ENCODE results near the gene CORT.

DNA sequence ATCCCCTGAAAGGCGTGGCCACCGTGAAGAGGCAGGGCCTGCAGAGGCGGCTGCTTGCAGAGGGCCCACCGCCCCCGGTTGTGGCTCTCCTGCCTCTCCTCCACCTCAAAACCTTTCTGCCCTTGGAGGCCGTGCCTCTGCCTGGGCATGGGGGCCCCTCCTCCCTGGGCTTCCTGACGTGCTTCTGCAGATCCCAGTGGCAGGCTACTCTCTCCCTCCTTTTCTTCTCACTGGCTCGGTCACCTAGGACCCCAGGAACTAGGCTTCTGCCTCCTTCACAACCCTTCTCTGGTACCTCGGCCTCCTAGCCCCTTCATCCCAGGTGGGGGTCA lies 16.2 kb downstream of the CLSTN1 start:
- RRBS = no CpG with 5 or more reads among the region's 9 CpGs

DNA sequence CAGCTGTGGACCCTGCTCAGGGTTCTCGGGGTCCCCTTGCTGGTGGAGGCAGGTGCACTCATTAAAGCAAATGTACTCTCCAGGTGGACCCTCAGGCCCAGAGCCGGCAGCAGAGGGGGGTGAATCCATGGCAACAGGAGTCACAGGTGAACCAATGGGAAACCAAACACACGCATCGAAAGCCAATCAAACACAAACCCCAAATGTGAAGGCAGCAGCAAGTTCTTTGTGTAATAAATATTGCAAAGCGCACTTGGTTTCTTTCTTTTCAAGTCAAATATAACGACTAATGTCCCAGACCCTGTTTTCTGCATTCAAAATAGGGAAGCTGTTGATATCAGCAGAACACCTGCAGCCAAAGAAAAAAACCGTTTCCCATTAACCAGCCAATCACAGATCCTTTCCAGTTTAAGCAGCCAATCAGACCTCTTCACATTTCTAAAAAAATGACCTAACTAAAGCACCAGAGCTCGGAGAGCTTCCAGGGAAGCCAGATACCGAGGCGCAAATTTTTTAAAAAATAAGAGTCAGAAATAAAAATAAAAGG lies 26.2 kb upstream of the CLSTN1 start:
- RRBS = no CpG with 5 or more reads among the region's 10 CpGs

- RRBS = 9% methylated on average over 7 of the region's 16 CpGs
Measured at GRCh38 chr1:9874882-9875437, 35.1 kb downstream of the CTNNBIP1 start.

DNA sequence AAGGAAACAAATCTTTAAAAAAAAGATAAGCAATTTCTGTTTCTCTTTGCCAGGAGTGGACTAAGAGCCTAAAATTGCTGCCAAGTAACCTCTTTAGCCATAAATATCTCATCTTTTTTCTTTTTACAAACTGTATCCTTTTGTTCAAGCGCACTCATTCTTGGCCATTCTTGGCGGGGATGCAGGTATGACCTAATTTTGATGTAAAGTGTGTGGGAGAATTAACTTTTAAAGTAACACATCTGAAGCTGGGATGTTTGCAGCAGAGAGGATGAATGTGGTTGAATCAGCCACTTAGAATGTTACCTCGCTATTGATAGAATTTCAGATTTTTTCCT lies 13.4 kb upstream of the KIF1B start:
- RRBS = no CpG with 5 or more reads among the region's 3 CpGs

GRCh38 chr1:10253399-10254321 lies 43.3 kb downstream of the KIF1B start:
- RRBS = no CpG with 5 or more reads among the region's 5 CpGs

- RRBS = no CpG with 5 or more reads among the region's 5 CpGs
Measured at GRCh38 chr1:10296271-10296810, 86.0 kb downstream of the KIF1B start.

DNA sequence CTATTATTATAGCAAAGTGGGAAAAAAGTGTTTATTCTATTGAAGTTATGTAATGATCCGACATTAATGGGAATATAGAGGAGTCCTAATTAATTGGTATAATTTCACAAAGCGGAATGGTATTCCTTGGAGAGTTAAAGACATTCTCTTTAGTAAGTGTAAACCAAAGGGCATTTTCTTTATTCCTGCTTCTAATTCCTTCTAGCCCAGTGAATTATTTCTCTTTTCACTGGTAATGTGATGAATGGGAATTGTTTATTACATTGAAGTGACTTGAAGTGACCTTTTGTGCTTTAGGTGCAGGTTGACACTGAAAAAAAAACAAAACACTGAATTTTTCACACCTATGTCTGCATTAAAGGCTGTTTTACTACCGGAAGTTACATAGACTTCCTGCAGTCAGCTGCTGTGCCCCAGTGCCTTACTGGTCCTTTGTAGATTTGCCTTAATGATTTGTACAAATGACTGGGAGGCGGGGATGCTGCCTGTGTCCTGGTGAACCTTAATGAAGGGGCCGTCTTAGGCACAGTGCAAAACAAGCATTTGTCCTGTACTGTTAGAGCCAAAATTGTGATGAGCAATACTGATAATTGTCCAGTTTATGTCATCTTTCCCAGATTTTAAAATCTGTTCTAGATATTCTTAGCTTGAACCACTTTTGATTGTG lies 91.0 kb upstream of the PGD start:
- RRBS = no CpG with 5 or more reads among the region's 5 CpGs

DNA sequence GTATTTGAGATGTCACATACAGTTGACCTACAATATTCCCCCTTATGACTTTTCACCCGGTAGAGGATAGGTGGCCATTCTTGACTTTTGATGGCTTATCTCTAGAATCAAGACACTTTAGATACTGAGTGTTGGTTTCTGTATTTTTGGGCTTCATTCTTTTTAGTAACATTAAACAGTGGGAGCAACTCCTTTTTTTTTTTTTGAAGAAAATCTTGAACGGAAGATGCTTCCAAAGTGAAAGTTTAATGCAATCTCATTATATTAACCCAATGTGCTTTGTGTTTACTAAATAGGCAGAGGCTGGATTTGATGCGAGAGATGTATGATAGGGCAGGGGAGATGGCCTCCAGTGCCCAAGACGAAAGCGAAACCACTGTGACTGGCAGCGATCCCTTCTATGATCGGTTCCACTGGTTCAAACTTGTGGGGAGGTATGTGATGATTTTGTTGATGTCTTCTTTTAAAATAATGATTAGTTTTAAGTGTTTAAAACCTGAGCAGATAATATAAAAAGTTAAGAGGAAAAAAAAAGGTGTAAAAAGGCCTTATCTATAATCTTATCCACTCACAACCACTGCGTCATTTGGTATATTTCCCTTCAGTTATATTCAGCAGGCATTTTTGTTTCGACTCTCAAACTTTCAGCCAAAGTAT lies 74.3 kb upstream of the PGD start:
- RRBS = no CpG with 5 or more reads among the region's 9 CpGs

DNA sequence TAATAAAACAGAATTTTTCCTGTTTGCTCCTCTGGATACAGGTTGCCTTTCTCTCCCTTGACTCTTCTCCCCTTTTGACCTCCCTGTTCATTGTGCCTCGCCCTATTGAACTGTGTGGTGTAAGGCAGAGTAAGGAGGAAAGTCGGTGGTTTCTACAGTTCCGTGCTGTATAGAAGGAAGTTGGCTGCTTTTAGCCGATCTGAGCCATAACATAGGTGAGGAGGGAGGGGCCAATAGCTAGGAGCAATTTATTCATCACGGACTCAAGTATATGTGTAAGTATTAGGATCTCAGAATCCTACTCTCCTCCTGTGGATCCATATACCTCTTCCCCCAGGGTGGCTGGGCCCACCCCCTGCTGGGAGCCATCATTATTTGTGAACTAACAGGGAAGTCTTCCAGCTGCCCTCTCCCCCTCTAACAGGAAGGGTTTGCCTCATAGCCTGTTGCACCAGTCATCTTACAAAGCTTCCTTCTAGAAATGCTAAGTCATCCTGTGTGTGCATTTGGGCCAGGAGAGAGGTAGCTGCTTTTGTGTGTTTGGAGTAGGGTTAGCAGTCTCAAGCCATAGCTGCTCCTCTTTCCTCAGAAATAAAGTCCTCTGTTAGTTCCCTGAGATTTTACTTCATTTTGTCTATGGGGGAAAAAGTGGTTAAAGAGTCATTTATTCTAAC lies 15.0 kb upstream of the CENPS start:
- RRBS = no CpG with 5 or more reads among the region's 5 CpGs

DNA sequence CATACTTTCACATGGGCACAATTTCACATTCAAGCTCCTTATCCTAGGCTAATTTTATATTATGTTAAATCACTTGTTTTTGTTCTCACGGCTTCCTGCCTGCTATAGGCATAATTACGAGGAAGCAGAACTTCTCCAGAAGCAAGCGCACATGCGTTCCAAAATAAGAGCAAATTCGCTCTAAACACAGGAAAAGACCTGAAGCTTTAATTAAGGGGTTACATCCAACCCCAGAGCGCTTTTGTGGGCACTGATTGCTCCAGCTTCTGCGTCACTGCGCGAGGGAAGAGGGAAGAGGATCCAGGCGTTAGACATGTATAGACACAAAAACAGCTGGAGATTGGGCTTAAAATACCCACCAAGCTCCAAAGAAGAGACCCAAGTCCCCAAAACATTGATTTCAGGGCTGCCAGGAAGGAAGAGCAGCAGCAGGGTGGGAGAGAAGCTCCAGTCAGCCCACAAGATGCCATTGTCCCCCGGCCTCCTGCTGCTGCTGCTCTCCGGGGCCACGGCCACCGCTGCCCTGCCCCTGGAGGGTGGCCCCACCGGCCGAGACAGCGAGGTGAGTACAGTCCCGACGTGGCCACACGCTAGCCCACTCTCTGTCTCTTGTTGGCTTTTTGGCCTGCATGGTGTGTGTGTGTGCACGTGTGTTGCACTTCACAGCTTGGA lies at the start of gene CORT:
TSS of gene CORT (plus strand) at position 271 of the 672 bp plus-strand sequence.
- RRBS = 94% methylated on average over 3 of the region's 21 CpGs

DNA sequence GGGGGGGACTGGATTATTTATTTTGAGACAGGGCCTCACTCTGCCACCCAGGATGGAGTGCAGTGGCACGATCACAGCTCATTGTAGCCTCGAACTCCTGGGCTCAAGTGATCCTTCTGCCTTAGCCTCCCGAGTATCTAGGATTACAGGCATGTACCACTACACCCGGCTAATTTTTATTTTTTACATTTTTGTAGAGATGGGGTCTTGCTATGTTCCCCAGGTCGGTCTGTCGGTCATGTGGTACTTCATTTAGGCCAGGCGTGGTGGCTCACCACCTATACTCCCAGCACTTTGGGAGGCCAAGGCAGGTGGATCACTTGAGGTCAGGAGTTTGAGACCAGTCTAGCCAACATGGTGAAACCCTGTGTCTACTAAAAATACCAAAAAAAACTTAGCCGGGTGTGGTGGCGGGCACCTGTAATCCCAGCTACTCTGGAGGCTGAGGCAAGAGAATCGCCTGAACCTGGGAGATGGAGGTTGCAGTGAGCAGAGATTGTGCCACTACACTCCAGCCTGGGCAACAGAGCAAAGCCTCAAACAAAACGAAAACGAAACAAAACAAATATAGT lies 7.4 kb downstream of the CORT start:
- RRBS = no CpG with 5 or more reads among the region's 12 CpGs

- RRBS = 4% methylated on average over 6 of the region's 36 CpGs
Measured at GRCh38 chr1:10475063-10475979, 571 bp downstream of the PEX14 start.

GRCh38 chr1:10666362-10667186 lies 129.9 kb downstream of the CASZ1 start:
- RRBS = no CpG with 5 or more reads among the region's 33 CpGs

DNA sequence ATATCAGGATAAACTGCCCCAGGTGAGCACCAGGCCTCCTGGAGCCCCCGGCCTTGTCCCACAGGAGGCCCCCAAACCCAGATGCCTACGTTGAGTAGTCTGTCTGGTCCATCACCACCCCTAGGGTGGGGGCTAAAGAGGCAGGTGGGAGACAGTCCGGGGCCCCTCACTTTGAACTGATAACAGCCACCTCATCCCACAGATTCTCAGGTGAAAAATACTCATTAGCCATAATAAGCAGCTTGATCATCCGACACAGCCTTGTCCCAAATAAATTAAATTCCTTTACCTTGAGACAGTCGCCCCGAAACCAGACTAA lies 103.4 kb downstream of the CASZ1 start:
- RRBS = no CpG with 5 or more reads among the region's 6 CpGs

GRCh38 chr1:10693392-10694238 lies 102.8 kb downstream of the CASZ1 start:
- RRBS = 2% methylated on average over 33 of the region's 73 CpGs

DNA sequence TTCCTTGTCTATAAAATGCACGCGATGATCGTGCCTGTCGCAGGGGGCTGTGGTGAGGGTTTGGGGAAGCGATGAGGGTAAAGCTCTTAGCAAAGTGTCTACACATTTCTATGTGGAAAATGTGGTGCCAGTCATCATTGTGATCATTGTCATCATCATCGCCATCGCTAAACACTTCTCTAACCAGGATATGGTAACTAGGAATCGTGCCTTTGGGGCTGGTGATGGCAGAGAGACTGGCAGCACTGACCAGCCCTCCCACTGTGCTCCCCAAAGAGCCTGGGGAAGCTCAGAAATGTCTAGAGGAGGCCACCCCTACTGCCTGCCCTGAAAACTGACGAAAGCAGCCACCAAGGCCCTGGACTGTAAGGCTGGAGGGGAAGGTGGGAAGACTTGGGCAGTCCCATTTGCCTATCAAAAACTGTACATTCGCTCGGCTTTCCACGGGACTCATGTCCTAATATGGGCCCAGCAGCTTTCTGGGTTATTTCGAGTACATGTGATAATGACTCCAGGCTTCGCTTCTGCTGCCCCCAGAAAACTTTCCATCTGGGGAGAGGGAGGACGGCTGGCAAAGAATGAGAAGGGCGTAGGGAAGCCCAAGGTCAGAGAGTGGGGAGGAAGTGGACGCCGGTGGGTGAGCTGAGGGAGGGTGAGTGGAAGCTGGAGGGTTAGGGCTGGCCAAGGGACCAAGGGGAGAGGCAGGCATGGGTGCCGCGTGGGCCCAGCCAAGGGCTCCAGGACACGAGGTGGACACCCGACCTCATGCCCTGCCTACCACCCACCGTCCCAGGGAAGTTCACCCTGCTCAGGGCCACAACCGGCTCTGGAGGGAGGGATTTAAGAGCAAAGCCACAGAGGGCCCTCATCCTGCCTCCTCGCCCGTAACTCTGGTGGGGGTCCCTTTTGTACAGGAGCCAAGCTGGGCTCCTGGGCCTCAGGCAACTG lies 76.0 kb downstream of the CASZ1 start:
- RRBS = no CpG with 5 or more reads among the region's 26 CpGs

DNA sequence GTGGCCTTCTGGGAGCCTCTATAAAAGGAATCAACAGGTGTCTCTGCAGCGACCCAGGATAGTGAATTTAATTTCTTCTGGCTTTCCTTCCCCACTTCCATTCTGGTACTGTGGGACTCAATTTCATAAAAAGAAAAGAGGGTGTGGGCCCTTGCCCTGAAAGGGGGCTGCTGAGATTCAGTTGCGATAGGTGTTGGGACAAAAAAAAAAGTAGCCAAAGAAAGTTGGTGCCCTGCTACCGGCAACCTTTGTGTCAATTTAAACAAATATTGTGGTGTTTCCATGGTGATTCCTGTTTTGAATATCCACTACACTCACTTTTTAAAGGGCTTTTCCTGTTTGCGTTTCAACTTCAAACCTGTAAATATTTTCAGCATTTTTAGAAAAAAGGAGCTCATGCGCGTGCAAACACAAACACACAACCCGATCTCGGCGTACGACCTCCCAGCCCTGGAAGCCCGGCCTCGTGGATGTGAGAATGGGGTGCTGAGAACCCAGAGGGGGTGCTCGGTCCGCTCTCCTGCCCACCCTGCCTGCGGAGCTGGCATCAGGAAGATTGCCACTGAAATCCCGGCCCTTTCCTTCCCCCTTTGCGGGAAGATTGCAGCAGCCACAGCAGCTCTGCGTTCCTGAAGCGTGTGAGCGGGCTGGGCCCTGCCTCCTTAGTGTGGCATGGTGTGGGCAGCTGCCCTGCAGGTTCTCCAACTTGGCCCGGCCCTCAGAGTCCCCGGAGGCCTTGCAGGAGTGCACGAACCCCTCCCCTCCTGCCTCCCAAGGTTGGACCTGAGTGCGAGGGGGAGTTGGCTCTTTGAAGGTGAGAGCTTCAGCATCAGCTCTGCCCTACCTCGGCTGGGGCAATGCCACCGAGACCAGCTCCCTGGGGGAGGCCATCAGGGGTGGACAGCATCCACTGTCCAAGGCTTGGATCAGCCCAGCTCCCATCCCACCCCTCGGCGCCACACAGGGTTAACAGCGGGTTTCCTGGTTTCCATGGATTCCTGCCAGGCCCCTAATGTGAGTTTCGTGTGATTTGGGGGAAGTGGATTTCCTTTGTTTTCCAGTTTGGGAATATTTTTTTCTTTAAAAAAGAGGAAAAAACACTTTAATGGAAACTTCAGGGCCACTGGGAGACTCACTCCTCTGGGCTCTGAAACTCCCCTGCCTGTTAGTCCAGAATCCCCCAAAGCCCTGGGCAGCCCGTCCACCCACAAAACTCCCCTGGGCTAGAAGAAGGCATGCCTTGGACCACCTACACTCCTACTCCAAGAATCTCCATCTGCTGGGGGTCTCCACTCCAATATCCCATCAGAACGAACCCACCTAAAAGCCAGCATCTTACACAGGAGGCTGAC lies 34.6 kb downstream of the CASZ1 start:
- RRBS = no CpG with 5 or more reads among the region's 32 CpGs

- RRBS = 43% methylated on average over 6 of the region's 40 CpGs
Measured at GRCh38 chr1:10778480-10779703, 17.6 kb downstream of the CASZ1 start.

- RRBS = 7% methylated on average over 2 of the region's 17 CpGs
Measured at GRCh38 chr1:10788433-10789190, 7.8 kb downstream of the CASZ1 start.

- RRBS = no CpG with 5 or more reads among the region's 20 CpGs
Measured at GRCh38 chr1:11058381-11058971, 1.3 kb downstream of the SRM start.